ENCODE measurements around a stretch of chr9.

- PRO-cap = no peak
These were observed 13.9 kb downstream of the QSOX2 start for GRCh38 chr9:136231537-136232377.

DNA sequence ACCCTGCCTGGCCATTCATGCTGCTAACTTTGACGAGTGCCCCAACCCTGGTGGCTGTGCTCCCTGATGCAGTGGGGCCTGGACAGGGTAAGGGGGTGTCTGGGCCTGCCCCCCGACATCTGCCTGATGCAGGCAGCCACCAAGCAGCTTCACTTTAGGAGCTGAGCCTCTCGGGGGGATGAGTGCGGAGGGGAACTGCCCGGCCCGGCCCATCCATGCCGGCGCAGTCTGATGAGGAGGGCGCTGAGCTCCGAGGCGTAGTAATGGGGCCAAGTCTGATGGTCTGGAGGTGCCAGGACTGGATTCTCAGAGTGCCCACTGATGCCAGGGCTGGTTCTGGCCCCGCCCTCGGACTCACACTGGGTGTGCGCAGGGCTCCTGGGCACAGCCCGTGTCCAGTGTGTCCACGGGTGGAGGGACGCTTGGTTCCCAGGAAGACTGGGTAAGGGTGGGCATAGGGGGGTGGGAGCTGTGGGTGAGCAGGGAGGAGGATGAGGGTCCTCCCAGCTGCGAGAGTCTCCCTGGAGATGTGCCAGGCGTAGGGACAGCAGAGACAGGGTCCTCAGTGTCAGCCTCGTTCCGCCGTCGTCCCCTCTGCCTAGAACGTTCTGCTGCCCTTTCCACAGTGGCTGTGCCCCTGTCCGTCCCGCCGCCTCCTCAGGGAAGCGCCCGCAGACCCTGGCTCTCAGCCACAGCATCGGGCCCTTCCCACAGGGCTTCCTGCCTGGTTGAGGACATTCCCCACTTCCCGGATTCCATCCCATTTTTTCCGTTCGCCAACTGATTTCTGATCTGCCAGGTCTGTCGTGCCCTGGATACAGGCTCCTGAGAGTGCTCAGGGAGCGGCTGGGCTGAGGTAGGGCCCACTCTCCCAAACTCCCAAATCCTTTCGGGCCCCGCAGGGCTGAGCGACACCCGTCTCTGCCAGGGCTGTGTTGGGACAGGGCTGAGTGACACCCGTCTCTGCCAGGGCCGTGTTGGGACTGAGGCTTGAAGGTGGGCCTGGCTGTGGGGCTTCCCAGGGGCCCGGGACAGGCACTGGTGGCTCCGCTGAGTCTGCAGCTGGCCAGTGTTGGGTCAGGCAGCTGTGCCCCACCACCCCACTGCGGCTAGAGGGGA is 16.2 kb downstream of the DNLZ start:
- PRO-cap = no peak

- PRO-cap = no peak
These were observed 872 bp upstream of the DNLZ start for GRCh38 chr9:136364273-136364959.

DNA sequence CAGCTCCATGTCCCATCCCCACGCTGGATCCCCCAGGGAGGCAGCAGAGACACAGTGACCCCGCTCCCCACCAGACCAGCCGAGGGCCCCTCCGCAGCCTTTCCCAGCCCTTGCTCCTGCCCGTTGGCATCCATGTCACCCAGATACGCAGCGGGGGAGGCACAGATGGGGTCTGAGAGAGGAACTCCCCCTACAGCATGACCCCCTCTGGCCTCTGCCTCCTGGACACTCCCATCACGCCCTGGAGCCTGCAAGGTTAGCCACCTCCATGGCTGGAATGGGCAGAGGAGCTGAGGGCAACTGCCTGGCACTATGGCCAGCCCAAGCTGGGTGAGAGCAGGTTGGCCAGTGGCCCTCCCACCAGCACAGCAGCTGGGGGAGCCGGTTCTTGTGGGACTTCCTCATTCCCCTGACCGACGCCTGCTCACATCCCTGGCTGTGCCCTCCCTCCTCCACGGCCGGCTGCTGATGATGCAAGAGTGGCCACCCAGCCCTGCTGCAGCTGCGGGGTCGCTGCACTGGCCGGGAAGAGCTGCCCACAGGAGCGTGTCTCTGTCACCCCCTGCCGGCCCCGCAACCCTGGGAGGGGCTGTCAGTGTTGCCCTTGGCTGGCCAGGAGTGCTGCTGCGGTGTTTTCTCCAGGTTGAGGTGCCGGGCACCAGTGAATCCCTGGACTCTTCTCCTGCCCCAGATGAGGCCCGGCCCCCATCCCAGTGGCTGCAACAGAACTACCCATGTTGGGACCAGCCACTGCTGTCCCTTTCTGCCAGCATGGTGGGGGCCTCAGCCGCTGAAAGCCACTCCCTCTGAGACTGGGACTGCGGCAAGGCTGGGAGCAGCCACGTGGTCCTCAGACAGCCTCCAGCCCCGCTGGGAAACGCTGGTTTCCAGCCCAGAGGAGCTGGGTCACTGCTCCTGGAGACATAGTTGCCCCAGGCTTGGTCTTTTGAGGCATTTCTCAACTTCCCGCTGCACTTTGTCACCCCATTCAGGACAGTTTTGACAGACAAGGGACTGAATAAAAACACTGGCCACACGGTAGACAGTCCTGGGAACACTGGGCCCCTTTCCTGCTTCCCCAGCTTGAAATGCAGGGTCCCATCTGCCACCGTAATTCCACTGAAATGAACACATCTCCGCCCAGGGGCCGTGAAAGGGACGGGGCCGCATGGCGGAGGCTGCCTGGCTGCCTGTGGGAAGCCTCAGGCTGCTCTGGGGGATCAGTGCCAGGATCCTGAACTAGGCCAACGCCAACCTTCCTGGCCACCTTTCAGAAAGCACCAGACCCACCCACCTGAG is 782 bp downstream of the CARD9 start:
- PRO-cap = no peak

- PRO-cap = no peak
These were observed 11.5 kb upstream of the INPP5E start for GRCh38 chr9:136451108-136451663.

GRCh38 chr9:136455396-136456204 is 16.0 kb upstream of the INPP5E start:
- PRO-cap = no peak

- PRO-cap = no peak
These were observed 22.6 kb upstream of the SEC16A start for GRCh38 chr9:136505347-136505860.

DNA sequence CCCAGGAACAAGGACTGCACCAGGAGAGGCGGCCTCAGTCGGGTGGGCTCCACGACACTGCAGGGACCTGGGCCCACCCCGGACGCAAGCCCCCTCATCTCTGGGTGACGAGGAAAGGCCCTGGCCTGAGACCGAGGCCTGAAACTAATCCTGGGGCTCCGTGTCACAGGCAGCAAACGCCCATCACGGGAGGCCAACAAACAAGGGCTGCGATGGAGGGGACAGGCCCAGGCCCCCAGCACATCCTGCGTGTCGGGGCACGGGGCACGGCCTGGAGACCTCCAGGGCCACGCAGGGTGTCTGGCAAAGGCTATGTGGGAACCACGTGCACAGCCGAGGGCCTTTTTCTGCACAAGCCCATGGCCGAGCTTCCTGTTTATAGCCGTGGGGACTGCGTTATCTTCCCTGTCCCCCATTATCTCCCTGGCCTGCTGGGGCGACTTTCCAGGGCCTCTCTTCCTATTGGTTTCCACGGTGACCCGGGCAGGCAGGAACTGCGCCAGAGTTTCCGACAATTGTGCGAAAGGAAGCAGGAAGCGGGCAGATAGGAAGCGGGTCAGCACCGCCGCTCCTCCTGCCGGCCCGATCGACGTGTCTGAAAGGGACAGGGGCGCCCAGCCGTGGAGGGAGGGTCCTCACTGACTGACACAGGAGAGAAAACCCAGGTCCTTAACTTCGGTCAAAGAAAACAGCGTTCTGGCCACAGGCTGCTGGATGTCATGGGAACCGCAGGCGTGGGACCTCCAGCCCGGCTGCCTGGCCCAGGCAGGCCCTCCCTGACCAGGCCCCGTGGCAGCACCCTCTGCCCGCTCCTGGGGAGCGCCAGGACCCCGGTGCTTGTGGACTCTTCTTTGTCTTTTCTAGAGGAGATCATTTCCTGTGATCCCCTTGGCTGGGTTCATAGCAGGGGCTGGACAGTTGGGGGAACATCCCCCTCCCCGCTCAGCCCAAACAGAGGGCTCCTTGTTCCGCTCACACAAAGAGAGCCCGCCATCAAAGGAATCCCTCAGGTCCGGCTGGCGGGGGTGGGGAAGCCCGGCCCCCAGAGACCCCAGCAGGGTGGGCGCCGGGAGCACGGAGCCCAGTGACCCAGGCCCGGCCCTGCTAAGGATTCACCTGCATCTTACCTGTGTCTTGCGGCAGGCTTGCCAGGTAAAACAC is 29.1 kb upstream of the SEC16A start:
- PRO-cap = no peak

DNA sequence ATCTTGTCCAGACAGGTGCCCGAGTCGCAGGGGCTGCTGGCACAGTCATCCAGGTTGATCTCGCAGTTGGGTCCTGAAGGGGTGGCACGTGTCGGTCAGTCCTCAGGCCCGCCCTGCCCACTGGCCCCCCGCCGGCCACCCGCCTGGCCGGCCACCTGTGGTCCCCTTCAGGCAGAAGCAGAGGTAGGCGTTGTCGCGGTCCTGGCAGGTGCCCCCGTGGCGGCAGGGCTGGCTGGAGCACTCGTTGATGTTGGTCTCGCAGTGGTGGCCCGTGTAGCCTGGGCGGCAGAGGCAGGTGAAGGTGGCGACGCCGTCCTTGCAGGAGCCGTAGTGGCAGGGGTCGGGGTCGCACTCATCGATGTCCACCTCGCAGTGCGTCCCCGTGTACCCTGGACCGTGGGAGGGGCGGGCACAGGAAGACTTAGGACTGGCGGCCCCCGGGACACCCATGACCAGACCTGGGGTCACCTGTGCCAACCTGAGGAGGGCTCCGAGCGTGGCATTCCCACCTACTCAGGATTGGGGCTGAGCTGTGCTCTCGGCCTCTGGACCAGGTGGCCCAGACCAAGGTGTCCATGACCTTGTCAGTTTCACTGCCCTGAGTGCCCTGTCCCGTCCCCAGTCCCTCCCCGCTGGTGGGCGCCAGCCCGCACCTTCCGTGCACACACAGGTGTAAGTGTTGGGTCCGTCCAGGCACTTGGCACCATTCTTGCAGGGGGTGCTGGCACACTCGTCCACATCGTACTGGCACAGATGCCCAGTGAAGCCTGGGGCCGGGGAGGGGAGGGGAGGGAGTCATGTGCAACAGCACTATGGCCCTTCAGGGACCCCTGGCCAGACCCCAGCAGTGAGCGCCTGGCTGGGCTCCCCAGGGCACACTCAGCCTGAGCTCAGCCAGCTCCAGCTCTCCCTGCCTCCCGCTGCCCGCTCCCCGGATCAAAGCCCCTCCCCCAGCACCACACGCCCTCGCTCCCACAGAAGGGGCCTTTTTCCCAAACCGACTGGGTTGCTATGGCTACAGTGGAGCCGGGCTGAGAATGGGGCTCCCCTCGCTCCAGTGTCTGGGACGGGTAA is 30.2 kb downstream of the NOTCH1 start:
- PRO-cap = no peak

GRCh38 chr9:136522174-136523076 is 23.4 kb downstream of the NOTCH1 start:
- PRO-cap = no peak

DNA sequence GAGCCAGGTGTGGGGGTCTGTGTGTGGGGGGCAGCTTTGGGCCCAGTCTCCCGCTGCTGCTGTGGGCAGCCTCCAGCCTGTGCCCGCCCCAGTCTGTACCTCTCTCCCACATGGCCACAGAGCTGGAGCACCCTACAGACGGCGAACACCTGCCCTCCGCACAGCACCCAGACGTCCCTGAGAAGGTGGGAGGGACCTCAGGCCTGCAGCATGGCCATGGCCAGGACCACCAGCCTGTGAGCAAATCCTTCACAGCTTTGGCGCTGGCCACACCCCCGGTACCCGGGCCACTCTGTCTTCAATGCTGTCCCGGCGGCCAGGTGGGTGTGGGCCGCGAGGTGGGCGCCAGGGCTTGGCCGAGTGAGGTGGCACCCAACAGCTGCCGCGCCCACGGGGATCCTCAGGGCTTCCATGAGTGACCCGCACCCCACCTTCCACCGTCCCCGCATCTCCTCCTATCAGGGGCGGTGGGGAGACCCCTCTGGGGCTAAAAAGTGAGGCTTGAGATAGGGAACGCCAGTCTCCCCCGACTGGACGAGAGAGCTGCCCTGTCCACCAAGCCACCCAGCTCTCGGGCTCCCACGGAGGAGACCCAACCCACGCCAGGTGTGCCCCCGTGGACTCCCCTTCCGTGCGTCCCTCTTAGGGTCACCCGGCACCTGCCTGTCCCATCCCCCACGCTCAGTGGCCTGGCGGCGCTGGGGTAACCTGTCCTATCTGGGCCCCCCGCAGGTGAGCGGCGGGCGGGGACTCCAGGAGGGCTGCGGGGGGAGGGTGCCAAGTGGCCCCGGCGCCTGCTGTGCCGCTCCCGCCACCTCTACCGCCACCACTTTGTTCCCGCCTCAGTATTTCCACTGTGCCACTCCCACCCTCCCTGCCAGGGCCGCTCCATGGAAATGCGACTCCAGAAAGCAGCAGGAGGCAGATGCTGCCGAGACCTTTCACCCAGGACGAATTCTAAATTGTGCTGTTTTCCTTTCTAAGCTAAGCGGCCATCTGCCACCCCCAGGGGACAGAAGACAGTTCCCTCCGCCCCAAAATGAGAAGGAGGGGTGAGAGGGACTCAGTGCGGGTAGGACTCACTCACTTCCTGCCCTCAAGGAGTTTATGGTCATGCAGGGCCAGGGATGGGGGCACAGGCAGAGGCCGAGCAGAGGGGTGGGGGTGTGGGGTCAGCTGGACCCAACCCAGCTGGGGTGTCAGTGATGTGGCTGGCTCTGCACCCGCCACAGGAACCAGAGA is 18.4 kb downstream of the NOTCH1 start:
- PRO-cap = no peak

- PRO-cap = no peak
These were observed 13.6 kb downstream of the NOTCH1 start for GRCh38 chr9:136532232-136532707.

DNA sequence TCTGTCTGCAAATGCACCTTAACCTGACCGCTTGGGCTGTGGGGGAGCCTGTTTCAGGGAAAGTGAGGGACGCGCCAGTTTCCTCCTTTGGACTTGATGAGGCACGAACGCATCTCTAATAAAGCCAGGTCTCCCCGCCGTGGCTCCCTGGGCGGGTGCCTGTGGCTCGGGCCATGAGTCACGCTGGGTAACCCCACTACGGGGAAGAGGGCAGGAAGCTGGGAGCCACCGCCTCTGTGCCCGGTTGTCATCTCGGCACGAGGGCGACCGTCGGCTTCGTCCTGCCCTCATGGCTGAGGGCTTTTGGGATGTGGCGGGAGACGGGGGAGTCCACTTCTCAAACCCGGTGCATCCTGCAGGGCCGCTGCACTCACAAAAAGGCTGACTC is 12.1 kb downstream of the NOTCH1 start:
- PRO-cap = no peak

DNA sequence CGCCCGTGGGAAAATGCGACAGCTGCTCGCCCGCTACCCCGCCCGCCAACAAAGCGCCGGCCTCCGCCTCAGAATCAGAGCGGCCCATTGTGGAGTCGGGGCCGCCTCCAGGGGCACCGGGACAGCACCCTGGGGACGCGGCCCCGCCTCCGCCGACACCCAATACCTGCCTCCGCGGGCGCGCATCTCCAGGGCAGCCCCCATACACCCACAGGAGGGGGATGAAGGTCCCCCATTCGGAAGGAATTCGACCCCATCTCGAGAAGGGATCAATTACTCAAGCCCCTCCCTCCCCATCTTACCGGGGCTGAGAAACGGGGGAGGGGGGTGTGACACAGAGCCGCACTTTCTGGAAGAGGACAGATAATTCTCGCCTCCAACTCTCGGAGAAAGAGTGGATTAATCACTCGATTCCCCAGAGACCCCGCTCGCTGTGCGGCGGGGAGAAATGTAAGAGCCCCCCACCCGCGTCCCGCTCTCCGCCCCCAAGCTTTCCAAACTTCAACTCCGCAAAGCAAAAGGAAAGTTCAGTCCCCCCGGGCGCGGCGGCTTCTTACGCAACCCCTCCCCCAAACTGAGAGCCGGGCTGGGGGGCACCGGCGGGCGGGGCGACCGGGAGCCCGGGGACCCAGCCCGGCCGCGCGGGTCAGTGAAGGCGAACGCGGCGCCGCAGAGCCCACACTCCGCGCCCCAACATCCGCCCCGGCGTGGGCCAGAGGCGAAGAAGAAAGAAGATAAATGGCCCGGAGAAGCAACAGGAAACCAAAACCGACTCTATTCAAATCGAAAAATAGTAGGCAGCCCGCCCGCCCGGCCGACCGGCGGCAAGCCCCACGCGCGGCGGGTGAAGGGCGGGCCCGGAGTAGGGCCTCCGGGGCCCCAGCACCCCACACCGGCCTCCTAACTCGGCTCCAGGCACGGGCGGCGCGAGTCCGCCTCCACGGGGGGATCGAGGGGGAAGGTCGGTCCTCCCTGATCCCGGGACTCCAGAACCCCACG is 959 bp downstream of the NOTCH1 start:
- PRO-cap = no peak

GRCh38 chr9:136665410-136666309 is 2.9 kb downstream of the EGFL7 start:
- PRO-cap = bidirectional peak, plus-strand start at chr9:136665808, minus-strand start at chr9:136665687; bidirectional peak, plus-strand start at chr9:136666118, minus-strand start at chr9:136666027

DNA sequence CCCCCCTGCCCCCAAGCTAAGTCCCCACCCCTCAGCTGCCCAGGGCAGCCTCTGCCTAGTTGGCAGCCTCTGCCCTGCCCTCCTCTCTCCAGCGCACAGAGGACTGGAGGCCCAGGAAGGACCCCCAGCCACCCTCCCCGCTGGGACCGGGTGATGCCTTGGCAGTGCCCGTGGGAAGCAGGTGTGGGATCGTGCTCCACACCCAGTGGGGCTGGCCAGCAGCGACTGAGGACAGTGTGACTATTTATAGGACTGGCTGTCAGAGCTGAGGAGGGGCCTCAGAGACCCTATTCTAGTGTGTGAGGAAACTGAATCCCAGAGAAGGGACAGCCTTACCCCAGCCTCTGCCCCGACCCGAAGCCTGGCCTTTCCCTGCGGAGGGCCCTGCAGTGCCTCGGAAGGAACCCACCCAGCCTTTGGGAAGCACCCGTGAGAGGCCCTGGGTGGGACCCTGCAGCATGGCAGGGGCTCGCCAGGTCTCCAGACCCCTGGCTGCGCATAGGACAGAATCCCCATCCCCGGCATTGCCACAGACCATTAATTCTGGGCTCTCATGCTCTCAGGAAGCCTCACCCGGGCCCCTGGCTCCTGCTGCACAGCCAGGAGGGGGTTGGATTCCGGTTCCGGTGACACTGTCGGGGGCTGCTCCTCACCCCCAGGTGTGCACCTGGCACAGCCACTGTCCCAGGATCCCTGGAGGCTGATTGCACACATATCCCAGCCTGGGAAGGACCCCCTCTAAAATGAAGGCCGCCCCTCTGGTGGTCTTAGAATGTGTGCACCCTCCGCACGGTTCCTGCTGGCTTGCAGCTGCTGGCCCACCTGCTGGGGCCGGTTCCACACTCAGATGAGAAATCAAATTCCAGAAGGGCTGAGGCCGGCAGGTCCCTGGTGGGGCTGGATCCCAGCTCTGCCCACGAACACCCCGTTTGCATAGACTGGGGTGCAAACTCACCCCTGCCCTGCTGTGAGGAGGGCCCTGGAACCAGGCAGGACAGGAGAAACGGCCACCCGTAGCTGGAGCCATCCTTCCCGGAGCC is 4.5 kb downstream of the EGFL7 start:
- PRO-cap = no peak

DNA sequence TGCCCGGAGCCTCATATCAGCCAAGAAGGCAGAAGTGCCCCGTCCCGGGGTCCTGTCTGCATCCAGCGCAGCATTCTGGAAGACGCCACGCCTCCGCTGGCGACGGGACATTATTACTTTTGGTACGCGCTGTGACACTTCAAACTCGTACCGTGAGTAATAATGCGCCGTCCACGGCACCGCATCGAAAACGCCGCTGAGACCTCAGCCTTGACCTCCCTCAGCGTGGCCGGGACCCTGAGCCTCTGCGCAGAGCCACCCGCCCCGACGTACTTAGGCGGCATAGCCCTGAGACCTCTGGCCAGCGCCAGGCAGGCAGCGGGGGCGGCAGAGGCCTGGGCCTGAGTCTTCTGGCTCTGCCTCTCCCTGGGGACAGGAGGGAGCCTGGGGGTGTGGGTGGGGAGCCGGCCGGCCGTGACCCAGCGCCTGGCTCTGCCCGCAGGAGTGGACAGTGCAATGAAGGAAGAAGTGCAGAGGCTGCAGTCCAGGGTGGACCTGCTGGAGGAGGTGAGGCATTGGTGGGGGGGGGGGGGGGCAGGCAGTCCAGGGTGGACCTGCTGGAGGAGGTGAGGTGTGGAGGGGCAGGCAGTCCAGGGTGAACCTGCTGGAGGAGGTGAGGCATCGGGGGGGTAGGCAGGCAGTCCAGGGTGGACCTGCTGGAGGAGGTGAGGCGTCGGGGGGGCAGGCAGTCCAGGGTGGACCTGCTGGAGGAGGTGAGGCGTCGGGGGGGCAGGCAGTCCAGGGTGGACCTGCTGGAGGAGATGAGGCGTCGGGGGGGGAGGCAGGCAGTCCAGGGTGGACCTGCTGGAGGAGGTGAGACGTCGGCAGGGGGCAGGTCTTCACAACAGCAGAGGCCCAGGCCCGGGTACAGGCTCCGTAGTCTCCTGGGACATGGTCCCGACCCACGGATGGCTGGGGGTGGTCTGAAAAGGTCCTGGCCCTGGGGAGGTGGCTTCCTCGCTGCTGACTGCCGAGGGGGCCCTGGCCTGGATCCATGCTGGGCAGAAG is 8.1 kb downstream of the EGFL7 start:
- PRO-cap = no peak

GRCh38 chr9:136676861-136677615 is 10.2 kb downstream of the AGPAT2 start:
- PRO-cap = no peak

- PRO-cap = no peak
These were observed 9.4 kb downstream of the AGPAT2 start for GRCh38 chr9:136677783-136678320.

DNA sequence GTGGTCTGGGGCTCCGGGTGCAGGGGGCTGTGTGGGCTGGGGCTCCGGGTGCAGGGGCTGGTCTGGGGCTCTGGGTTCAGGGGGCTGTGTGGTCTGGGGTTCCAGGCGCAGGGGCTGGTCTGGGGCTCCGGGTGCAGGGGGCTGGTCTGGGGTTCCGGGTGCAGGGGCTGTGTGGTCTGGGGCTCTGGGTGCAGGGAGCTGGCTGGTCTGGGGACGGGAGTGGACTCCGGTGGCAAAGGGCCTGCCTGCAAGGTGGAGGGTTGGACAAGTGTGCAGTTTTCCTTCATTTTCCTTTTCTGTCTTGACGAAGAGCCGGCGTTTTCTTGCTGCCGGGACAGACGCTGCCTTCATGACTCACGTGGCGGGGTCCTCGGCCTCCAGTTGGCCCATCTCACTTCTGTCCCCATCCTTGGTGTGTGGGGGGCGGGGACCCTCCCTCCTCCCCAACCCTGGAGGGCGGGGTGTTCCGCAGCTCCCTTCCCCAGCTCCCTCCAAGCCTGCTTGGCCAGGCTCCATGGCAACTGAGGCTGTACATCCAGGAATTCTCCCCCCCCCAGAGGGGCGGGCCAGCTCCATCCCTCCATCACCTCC is 7.6 kb downstream of the DIPK1B start:
- PRO-cap = no peak